ENCODE data around the genes PCYOX1 and EXOC6B.

DNA sequence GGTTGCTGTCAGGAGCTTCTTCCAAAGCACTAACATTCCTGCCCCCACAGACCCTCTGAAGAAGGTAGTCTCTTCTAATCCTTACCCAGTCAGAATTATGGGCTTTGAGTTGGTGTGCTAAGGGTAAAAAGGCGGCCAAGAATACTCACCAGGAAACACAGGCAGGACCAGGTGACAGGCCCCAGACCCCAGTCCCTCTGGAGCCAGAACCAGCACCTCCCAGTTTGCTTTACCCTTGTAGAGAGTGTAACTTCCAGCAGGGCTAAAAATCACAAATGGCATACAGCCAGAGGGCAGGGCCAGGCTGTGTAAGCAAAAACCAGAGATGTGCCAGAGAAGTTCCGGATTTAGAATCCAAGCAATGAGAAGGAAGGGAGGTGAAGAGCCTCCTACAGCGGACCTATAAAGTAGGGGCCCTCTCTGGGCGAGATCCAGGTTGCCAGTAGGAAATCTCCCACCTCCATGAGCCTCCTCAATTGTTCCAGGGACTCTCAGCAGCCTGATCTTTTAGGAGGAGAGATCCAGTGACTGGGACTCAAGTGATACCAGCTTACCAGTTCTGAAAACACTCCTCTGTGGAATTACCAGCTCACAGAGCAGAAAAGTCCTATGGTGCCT lies 52.4 kb upstream of the PCBP1 start:
- PRO-cap = bidirectional peak, plus-strand start at position 364 of the sequence, minus-strand start at position 226 of the sequence

- PRO-cap = no peak
Observed at GRCh38 chr2:70084885-70086000, 2.0 kb upstream of the PCBP1 start.

DNA sequence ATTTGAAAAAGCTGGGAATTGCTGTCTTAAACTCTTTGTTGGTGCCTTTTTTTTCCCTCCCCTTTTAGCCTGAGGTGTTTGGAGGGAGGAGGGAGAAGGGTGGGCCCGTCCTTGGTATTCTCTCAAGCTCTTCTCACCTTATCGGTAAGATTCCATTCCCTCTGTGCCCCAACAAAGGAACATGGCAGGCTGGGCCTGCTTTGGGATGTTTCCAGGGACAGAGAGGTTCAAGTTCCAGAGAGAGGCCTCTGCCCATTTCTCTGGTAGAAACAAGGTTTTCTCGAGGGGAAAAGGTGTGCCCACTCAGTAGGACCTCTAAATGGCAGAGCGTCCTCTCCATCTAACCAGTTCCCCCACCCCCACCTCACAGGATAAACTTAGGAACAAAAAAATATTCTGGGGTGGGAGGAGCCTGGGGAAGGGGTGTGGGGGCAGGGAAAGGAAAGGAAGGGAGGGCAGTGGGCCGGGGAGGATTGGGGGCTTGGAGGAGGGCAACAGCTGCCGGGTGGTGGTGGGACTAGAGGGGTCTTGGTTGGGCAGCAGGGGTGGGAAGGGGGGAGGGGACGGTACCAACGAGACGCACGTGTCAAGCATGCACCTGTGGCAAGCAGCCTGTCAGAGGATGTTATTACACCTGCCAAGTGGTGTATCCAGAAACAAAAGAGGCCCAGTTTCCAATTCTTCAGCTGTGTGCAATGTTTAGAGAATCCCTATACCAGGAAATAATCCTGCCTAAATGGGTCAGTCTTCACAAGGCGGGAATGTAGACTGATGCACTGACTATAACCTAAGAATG lies 2.1 kb downstream of the PCBP1 start:
- PRO-cap = bidirectional peak, plus-strand start at position 549 of the sequence, minus-strand start at position 361 of the sequence

- PRO-cap = no peak
Observed at GRCh38 chr2:70097865-70098441, 10.7 kb downstream of the PCBP1 start.

DNA sequence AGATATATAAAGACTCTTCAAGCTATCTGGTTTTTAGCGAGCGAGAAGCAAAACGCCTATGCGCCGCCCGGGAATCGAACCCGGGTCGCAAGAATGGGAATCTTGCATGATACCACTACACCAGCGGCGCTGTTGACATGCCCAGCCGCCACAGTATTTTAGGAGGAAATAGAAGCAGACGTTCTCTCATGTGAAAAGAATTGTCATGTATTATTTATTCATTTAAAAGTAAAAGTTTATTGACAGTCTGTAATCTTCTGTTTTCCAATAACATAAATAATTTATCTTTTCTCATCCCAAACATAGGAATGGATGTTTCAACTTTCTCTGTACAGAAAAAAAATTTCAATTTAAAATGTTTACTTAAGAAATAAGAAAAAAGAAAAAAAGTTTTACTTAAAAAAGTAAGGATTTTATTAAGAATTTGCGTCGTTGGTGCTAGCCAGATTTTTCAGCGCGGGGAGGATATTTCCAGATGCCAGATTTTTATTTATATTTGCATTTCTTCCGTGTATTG lies 562 bp upstream of the TIA1 start:
- PRO-cap = unidirectional peak, minus-strand start at position 134 of the sequence

- PRO-cap = bidirectional peak, plus-strand start at chr2:70258149, minus-strand start at chr2:70258039
Observed at GRCh38 chr2:70257829-70258300, at the start of gene PCYOX1. Gene PCYOX1, plus strand, starts transcription at chr2:70258137.

GRCh38 chr2:70481347-70482060 lies 72.1 kb downstream of the TGFA start:
- PRO-cap = no peak

DNA sequence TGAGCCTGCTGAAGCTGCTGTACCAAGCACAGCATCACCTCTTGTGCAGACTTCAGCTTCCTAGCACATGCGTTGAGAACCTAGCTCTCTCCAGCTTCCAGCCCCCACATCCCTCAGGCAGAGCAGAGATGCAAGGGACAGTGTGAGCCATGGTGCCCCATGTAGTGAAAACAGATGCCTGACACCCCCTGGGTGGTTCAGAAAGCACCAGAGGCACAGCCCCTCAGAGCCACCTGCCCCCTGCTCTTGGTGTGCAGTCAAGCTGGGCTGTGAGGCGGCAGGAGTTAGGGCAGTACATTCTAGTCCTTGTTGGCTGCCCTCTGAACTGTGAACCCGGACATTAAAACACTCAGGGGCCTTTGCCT lies 52.7 kb downstream of the ADD2 start:
- PRO-cap = no peak

DNA sequence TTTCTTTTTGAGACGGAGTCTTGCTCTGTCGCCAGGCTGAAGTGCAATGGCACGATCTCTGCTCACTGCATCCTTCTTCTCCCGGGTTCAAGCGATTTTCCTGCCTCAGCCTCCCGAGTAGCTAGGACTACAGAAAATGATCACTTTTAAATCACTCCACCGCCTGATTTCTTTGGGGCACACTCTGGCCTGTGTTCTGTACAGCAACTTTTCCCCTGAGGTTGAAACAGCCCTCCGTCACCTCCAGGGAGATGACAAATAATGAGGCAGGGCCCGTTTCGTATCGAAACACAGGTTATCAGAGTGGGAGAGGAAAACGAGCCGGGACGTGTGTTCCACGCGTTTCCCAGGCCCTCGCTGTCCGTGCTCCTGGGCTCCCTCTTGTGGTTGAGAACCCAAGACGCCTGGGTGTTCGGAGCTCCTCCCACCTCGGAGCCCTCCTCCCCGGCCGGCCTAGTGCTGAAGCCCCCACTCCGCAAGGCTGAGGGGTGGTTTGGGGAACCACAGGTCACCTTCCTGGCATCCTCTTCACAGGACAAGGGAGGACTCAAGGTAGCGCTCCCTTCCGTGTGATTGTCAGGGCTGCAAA lies 12.6 kb downstream of the ATP6V1B1 start:
- PRO-cap = unidirectional peak, minus-strand start at position 356 of the sequence

DNA sequence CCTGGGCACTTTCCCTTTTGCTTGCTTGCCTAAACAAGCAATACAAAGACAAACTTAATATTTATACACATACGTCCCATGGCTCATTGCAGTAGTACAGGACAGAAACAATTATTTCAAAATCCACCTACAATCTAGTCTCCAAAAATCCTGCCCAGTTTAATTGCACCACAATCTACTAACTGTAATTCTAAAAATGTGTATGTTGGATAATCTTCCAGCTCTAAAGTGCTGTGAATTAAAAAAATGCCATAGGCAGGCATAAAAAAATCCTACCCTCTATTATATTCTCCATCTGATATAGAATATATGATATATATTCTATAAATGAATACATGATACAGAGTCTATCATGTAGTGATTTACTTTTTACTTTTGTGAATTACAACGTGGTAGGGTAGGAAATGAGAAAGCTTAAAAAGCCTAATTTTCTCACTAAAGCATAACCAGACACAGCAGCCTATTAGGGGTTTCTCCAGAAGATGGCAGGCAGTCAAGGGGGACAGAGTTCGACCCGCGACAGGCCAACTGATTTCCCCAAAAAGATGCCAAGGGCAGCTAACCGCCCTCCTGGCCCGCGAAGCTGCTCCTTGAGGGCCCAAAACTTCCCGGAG lies 1.2 kb upstream of the NAGK start:
- PRO-cap = no peak

- PRO-cap = no peak
Observed at GRCh38 chr2:71210131-71210799, 16.6 kb downstream of the PAIP2B start.

DNA sequence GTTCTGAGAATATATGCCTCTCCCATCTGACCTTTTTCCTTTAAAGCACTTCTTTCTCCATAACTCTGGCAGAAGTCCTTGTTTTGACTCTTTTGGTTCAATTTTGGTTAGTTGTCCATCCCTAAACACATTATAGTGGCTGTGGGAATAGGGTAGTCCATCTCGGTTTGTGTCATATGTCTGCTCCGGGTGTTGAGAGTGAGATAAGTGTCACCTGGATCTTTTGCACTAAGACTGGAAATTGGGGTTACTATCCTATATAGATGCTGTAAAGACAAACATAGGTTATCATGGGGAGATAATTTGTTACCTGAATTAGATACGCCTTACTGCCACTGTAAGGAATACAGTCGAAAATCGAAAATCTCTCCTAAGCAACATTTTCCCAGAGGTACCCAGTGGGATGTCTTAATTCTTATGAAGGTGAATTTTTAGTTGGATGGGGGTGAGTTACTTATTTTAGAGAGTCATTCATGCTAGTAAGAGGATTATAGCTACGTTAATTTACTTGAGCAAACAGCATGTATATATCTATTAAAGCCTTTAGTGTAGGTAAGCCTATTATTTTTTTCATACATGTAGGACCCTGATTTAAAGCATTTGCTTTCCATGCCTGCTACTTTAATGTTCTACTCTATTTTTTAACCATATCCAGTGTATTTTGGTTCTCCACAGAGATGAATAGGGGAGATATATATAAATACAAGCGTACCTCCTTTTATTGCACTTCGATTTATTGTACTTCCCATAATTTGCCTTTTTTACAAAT lies 25.7 kb downstream of the ZNF638 start:
- PRO-cap = no peak

GRCh38 chr2:71454304-71455112 lies 12.0 kb upstream of the DYSF start:
- PRO-cap = unidirectional peak, minus-strand start at chr2:71454448

GRCh38 chr2:72143401-72143915 lies 4.2 kb downstream of the CYP26B1 start:
- PRO-cap = no peak

GRCh38 chr2:72515524-72516224 lies 310.2 kb downstream of the EXOC6B start:
- PRO-cap = no peak

DNA sequence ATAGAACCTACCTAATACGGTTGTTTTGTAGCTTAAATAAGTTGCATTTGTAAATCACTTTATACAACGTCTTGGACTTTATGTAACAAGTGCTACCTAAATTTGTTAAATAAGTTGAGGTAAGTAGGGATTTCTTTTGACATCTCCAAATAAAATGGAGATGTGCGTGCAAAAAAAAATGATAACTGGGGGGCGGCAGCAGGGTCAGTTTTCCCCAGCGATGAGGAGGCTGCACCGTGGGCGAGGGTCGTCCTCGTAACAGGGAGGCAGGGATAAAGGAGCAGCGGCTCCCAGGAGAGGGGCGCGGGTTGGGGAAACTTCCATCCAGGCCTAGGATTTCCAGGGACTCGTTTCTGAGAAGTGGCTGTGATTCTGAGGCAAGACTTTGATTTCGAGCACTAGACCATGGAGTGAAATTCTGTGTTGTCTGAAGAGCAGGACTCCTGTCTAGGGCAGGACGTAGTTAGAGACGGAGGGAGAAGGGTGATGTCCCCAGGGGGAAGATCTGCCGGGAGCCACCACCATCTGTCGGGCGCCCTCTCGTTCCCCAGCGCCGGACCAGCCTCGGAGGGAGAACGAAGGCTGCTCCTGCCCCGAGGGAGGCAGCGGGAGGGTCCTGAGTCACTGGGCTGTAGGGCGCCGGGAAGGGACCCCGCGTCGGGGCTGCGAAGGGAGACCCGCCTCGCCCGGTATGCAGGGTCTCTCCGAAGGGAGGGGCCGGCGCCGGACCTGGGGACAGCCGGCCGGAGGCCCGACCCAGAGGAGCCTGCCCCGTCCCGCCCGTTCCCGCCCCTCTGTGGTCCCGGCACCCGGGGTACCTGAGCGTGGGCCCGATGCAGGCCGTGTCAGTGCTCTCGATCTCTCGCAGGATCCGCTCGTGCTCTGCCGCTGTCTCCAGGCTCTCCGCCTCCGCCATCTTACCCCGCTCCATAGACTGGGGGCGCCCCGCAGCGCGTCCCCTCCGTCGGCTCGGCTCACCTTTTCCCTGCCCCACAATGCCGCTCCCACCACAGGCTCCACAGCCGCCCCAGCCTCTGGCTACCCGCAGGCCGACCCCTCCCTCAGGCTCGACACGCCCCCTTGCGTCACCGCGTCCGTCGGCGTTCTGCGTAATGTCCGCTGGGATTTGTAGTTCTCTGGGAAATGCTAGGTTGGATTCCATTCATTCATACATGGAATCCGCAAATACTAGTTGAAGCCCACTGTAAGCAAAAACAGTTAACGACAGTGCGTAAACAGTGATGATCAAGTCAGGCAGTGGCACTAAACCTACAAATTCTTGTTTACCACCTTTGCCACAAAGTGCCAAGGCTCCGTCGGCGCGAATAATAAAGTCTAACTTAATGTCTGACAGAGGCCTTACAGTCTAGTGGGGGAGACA lies at the start of gene EXOC6B:
EXOC6B (minus strand) TSS at position 1,054 of the 1,381 bp plus-strand sequence.
- PRO-cap = bidirectional peak, plus-strand start at position 848 of the sequence, minus-strand start at position 768 of the sequence; unidirectional peak, minus-strand start at position 1,036 of the sequence

DNA sequence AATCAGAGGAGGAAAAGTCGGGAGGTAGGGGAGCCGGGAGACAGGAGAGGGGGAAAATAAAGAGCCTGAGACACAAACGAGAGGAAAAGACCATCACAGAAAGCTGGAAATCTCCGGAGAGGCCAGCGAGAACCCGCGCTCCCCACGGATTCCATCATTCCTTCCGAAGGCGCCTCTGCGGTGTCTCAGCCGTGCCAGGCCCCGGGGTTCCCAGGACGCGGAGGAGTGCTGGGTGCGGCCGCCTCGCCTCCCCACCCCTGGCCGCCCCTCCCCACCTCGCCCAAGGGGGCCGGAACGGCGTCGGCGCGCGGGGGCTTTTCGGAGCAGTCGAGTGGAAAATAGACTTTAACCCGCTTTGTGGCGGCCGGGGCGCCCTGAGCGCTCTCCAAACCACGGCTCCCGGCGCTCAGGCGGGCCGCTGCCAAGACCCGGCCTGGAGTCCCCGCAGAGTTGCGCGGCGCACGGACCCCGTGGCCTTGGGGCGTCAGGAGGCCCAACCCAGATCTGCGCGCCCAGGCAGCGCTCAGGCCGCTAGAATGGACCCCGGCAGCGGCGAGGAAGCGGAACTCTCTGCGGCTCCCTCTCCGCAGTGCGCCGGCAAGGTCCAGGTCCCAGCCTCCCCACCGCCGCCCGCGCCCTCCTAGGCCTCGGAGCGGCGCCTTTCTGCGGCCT lies 1.4 kb upstream of the EMX1 start:
- PRO-cap = no peak

DNA sequence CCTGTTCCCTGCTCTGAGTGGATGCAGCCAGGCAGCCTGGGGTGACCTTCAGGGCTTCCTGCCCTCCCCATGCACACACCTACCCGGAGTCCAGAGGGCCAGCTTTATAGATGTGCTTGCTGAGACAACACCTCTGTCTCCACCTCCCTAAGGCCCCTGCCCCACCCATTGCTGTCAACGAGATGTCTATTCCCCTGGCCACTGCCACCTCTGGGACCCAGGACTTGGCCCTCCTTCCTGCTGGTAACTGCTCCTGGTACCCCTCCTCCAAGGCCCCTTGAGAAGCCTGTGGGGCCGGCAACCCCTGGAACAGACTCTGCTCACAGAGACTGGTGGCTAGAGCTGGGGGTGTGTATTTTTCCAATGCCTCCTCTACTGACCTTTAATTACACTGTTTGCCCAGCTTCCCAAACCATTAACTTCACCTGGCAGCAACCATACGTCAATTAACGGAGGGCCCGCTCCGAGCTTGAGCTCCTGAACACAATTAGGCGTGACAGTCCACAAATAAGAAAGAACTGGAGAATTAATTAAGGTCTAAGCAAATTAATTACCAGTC lies 66.3 kb downstream of the EMX1 start:
- PRO-cap = no peak

- PRO-cap = bidirectional peak, plus-strand start at chr2:73070583, minus-strand start at chr2:73070582; bidirectional peak, plus-strand start at chr2:73070755, minus-strand start at chr2:73070675; bidirectional peak, plus-strand start at chr2:73070990, minus-strand start at chr2:73070900; bidirectional peak, plus-strand start at chr2:73071088, minus-strand start at chr2:73071057; bidirectional peak, plus-strand start at chr2:73071501, minus-strand start at chr2:73071308
Observed at GRCh38 chr2:73070375-73071407, 821 bp downstream of the SFXN5 start.

DNA sequence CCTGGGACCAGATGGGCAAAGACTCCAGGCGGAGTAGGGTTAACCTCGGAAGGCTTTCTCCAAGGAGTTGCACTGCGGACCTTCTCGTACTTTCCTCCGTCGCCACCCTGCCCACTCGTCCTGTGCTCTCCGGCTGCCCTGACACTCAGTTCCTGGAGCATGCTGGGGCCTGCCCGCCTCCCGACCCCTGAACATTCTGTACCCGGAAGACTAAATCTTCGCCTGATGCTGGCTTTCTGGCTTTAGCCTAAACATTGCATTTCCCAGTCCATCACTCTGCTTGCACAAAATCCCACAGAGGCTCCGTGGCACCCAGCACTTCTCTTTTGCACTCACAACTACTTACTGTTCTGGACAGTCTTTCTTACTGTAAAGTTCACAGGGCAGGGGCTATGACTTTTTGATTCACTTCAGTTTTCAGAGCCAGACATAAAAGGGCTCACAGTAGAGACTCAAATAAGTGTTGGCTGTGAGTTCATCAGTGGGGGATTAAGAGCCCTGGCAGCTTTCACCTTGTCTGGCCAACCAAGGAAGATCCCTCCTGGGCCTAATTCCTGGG lies 638 bp upstream of the SFXN5 start:
- PRO-cap = bidirectional peak, plus-strand start at position 259 of the sequence, minus-strand start at position 122 of the sequence

All from sternocleidomastoid (tissue), 1 donor.